ENCODE measurements around the gene GKAP1.

- RRBS: no CpG with 5 or more reads among the region's 1 CpG
Observed at GRCh38 chr9:83656334-83656770, 33.4 kb downstream of the IDNK start.

- RRBS: no CpG with 5 or more reads among the region's 5 CpGs
Observed at GRCh38 chr9:83656823-83657189, 33.9 kb downstream of the IDNK start.

DNA sequence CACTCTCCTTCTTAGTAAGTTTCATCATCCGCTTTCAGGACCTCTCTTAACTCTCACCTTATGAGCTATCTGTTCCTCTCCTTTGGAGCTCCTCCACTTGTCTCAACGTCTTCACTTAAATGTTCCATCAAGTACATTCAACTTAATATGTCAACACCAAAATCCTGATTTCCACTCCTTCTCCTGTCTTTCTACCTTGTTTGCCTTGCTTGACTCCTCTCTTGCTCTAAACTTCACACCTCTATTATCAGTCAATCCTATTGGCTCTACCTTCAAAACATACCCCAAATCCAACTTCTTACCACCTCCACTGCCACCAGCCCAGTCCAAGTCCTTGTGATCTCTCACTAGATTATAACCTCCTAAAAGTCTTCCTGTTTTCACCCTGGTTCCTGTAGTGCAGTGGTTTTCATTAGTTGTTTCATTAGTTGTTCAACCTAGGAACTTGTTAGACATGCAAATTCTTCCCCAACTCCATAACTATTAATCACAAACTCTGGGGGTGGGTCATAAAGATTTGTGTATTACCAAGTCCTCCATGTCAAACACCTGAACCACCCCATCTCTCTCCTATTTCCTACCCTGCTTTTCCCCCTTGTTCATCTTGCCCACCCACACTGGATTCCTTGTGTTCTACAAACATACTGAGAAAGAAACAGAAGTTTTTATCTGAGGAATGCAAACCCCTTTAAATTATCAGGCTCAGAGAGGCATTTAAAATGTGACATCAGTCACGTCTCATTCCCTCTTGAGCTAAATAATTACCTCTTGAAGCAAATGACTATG, 34.4 kb downstream of the IDNK start:
- RRBS: no CpG with 5 or more reads among the region's 3 CpGs

GRCh38 chr9:83797239-83797845, 20.2 kb downstream of the GKAP1 start:
- RRBS: no CpG with 5 or more reads among the region's 3 CpGs

- RRBS: no CpG with 5 or more reads among the region's 57 CpGs
Observed at GRCh38 chr9:83817680-83818190, at the start of gene GKAP1. Gene GKAP1 (minus strand): TSS chr9:83817769.

GRCh38 chr9:84139248-84139541, 158.6 kb downstream of the RMI1 start:
- RRBS: no CpG with 5 or more reads among the region's 5 CpGs

DNA sequence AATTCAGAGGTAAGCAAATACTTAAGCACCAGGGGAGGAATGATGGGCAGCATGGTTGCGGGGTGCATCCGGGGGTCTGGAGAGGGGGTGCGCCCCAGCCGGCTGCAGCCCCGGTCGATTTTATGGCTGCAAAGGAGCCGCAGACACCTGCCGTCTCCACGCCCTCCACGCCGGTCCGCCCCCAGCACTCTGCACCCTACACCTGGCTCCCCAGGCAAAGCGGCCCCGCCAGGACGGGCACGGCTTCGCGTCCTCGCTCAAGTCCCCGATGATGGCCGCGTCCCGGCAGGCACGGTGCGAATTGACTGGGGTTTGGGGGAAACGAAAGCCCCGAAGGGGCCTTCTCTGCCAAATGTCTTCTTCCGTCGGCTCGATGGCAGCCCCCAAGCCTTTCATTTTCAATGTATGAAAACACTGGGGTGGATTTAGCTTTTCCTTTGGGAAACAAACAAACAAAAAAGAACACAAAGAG, 159.8 kb downstream of the RMI1 start:
- RRBS: 20% methylated on average over 13 of the region's 30 CpGs

- RRBS: no CpG with 5 or more reads among the region's 14 CpGs
Observed at GRCh38 chr9:84170209-84171298, 170.0 kb downstream of the SLC28A3 start.

GRCh38 chr9:84851908-84852340, 182.4 kb downstream of the NTRK2 start:
- RRBS: no CpG with 5 or more reads among the region's 8 CpGs

DNA sequence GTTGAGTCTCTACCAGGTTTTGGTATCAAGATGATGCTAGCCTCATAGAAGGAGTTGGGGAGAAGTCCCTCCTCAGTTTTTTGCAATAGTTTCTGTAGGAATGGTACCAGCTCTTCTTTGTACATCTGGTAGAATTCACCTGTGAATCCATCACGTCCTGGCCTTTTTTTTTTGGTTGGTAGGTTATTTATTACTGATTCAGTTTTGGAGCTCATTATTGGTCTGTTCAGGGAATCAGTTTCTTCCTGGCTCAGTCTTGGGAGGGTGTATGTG, 59.4 kb downstream of the NAA35 start:
- RRBS: no CpG with 5 or more reads among the region's 1 CpG

GRCh38 chr9:86023949-86024645, 75.3 kb downstream of the GOLM1 start:
- RRBS: no CpG with 5 or more reads among the region's 7 CpGs

DNA sequence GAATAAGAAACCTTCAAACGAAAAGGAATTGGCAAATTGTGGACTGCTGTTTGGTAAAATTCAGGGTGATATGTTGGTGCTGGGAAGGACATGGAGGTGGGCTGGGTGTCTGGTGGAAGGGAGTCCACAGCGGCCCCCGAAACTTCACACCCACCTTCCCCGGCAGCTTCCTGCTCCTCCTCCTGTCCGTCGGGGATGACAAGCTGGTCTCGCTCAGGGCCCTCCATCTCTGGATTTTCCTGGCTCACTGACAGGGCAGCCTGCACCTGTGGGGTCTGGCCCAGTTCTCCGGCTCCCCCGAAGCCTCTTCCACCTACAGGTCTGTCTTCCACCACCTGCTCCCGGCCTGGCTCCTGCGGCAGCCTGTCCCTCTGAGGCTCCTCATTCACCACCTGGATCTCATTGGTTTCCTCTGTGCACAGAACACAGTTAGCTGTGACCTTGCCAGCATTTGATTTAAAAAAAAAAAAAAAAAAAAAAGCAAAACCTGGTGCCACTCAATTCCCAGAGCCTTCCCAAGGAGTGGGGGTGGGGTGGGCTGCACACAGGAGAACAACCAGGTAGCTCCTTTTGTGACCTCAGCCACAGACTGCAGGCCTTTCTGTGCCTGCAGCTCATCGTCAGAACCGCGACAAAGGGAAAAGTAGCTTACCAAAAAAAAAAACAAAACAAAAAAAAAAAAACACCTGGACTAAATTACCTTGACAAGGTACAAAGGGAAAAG, 64.0 kb downstream of the GOLM1 start:
- RRBS: 100% methylated on average over 1 of the region's 14 CpGs

- RRBS: no CpG with 5 or more reads among the region's 7 CpGs
Observed at GRCh38 chr9:86040616-86041033, 58.7 kb downstream of the GOLM1 start.

- RRBS: no CpG with 5 or more reads among the region's 14 CpGs
Observed at GRCh38 chr9:86062776-86063589, 36.4 kb downstream of the GOLM1 start.

GRCh38 chr9:86079408-86079840, 19.9 kb downstream of the GOLM1 start:
- RRBS: no CpG with 5 or more reads among the region's 10 CpGs

- RRBS: no CpG with 5 or more reads among the region's 6 CpGs
Observed at GRCh38 chr9:86286864-86287387, 4.6 kb upstream of the ISCA1 start.

DNA sequence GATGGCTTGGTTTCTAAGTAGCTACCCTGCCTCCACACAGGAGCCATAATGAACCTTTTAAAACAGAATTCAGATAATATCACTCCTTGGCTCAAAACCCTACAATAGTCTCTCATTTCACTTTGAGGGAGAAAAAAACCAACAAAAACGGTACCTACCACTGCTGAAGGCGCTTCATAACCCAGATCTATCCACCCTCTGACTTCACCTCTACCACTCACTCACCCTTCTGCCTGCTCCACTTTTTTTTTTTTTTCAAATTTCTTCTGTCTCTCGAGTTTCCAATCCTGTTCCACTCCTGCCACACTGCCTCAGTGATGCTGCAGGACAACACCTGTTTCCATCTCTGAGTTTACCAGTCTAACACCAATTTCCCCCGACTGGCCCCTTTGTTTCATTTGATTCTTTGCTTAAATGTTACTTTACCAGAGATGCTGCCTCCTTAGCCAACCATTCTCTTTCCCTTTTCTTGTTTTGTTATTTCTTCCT, 15.4 kb upstream of the ISCA1 start:
- RRBS: no CpG with 5 or more reads among the region's 4 CpGs

DNA sequence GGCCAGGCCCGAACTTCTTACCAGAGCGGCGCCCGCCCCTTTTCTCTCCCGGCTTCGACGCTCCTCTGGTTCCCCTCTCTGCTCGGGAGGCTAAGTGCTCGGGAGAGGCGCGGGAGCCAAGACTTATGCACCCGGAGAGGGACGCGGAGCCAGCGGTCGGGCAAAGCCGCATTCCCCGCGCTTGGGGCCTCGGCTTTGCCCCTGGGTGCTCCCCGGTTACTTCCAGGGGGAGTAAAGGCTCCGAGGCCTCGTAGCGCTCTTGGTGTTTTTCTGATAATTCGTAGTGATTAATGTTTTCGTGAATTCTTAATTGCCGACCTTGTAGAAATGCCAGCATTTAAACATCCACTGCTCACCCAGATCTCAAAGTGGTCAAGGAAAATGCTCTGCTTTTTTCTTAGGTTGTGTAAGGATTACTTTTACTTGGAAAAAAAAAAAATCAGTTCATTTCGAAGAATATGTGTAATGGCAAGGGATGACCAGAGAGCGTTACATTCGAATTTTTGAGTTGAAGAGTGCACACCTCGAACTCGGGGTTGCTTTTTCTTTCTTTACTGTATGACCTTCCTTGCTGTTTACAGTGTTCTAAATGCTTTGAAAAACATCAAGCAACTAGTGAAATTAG, 636 bp upstream of the TUT7 start:
- RRBS: 2% methylated on average over 18 of the region's 32 CpGs

DNA sequence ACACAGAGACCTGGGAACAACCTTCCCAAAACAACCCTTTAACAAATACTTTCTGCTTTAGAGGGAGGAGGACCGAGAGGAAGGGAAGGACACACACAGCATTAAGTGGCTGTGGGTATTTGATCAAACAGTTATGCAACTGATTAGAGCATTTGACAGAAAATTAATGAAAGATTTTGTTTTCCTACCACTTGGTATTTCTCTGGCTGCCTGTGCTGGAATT, 153.2 kb upstream of the TUT7 start:
- RRBS: no CpG with 5 or more reads among the region's 1 CpG

GRCh38 chr9:86585641-86586268, 231.5 kb upstream of the TUT7 start:
- RRBS: no CpG with 5 or more reads among the region's 3 CpGs